Vein endothelial cell (primary cell): ENCODE data around the gene PRCD.

- CAGE, long polyA plus RNA = no peak
Measured at GRCh38 chr17:76539818-76540247, at the start of gene PRCD. TSS of gene PRCD (plus strand) at chr17:76540044.

DNA sequence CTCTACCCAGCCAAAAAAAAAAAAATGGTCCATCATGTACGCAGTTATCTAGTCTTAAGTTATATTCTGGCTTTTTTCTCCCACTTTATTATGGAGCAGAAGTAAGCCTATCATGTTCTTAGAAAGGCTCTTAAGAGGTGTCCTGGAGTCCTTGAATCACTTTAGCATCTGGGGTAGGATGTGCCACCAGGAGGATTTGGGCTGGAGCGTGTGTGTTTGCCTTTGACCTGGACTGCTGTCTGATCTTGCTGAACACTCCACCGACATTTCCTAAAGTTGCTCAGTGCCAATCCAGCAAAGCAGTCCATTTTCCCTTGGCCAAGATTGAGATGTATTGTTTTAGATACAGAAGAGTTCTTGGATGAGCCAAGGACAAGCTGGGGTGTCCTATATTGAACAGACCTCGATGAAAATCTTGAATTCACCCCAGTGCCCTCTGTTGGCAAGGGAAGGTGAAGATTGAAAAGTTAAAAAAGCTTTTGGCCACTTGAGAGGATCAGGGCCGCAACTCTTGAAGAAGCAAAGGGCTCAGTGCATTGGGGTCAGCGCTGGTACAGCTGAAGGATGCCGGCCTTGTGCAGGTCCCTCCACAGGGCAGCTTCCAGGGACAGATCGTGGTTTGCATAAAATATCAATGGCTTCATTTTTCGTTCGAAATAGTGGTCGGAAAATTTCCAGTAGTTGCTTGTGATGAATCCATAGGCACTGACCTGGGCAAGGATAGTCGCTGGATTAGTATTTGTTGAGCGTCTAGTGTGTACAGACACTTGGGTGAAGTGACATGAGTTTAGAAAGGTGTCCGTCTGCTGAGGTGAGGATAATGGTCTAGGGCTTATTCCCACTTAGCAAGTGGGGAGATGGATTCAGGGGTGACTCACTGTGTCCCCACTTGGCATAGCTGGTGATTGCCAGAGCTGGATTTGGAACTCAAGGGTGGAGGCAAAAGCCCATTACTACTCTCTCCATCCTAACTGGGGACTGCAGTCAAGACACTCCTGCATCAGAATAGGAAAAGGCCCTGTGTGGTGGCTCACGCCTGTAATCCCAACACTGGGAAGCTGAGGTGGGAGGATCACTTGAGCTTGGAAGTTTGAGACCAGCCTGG is 19.7 kb downstream of the ST6GALNAC2 start:
- CAGE, long polyA plus RNA = no peak

DNA sequence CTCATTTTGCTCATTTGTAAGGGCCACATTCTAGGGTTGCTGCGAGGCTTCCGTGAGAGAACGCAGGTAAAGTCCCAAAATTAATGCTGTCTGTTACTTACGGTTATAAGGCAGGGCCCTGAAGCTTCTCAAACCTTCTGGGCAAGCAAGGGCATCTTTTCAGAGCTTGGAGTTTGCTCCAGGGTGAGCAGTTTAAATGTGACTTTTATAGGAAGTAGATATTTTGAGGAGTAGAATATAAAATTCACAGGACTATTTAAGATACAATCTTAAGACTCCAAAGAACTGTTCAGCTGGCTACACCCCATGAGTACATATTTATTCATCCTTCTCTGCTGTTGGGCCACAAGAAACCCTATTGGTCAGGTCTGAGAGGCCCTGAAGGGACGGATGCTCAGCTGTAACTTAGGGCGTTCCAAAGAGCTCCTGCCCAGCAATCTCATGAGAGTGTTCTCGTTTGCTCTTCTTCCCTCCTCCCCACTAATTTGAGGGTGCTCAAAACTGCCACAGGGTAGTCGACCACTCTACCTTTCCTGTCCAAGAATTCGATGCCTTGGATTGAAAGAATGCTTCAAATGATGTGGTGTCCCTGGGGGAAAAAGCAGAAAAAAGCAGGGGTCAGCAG is 7.3 kb downstream of the ST6GALNAC2 start:
- CAGE, long polyA plus RNA = no peak

GRCh38 chr17:76581417-76581862 is 4.2 kb downstream of the ST6GALNAC2 start:
- CAGE, long polyA plus RNA = no peak

- CAGE, long polyA plus RNA = no peak
Measured at GRCh38 chr17:76599589-76600199, 14.0 kb upstream of the ST6GALNAC2 start.

DNA sequence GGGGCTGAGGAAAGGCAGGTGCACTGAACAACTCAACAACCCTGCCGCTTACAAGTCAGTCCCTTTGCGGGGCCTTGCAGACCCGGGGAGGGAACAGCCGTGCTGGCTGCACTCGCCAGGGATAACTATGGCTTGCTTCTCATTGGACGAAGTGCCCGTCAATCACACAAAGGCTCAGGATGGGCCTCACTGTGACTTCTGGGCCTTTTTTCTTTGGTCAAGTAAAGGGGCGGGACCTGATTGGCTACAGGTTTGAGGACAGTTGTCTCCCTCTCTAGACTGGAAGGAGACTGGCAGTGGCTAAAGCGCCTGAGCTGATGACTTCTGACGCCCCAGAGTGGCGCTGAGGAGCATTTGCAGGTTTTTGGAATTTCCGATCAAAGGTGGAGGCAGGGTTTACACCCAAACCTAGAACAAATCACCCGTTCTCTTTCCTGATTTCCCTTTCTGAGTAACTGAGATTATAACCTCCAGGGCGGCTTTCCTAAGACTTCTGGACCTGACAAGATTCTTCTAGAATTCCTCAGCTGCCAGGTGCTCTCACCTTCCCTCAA is 27.5 kb upstream of the ST6GALNAC2 start:
- CAGE, long polyA plus RNA = no peak

GRCh38 chr17:76640058-76640850 is 3.3 kb downstream of the ST6GALNAC1 start:
- CAGE, long polyA plus RNA = no peak

DNA sequence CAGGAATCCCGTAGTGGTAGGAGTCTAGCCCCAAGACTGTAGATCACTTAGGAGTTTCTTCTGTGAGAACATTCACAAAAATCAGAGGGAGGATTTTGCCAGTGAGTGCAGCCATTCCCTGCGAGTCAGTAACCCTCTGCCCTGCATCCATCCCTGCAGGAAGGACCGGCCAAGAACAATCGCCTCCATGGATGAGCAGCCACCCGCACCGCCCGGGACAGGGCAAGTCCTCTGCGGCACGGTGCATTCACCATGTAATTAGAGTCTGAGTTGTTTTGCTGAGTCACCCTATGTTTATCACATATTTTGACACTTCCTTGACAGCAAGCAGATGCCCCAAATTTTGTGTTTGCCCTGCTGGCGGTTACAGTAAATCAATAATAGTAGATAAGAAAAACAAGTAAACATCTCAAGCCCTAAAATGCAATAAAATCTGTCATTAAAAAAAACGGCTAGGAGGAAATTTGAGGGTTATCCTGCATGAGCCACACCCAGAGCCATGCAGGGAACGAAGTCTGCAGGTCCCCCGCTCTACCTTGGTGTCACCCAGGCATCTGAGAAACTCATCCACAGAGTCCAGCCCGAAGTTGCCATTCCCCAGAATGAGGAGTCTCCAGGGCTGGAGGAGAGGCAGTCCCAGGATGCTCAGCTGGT is 16.3 kb upstream of the ST6GALNAC1 start:
- CAGE, long polyA plus RNA = no peak

DNA sequence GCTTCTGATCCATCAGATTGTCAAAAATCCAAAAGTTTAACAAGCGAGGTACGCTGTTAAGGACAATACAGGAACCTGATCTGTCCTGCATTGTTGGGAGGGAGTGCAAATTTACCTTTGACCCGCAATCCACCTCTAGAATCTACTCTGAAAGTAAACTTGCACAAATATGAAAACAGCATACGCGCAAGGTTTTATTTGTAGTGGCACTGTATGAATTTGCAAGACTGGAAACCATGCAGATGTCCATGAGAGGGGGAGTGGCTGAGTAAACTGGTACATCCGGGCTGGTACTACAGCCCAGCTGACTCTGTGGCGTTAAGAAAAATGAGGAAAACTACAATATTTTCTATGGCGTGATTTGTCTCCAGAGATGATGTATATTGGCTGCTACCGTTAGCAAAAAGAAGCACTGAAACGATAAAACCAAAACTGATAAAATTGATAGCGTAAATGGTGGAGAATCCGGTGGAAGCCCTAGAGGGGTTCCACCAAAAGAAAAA is 28.9 kb upstream of the ST6GALNAC1 start:
- CAGE, long polyA plus RNA = no peak

DNA sequence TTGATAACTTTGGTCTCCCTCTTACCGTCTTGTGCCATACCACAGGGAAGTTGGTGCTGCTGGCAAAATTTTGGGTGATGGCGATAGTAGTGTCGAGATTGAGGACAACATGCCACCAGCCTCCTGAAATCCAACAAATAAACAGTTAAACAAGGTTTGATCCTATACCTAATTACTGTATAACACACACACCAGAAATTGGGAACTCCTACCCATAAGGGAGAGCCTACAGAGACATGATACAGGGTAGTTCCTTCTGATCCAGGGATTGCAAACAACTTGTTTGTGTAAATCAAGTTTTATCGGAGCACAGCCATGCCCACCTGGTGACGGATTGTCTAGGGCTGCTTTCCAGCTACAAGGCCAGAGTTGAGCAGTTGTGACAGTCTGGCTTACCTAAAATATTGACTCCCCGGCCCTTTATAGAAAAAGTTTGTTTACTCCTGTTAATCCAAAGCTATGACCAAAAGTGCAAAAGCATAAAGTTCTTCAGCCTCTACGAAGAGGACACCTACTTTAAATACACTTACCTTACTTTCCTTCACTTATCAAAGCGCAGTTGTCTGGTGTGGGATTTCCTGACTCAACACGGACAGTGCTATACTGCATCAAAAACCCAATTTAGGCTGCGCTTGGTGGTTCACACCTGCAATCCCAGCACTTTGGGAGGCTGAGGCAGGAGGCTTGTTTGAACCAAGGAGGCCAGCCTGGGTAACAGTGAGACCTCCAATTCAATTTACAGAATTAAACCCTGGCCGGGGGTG is 4.4 kb downstream of the JMJD6 start:
- CAGE, long polyA plus RNA = no peak

GRCh38 chr17:76726994-76727140 is 228 bp downstream of the METTL23 start:
- CAGE, long polyA plus RNA = no peak

GRCh38 chr17:76734337-76735407 is 2.5 kb downstream of the SRSF2 start:
- CAGE, long polyA plus RNA = no peak

GRCh38 chr17:77070247-77070687 is 70.5 kb upstream of the SEC14L1 start:
- CAGE, long polyA plus RNA = no peak

GRCh38 chr17:77164500-77165037 is 23.8 kb downstream of the SEC14L1 start:
- CAGE, long polyA plus RNA = no peak

- CAGE, long polyA plus RNA = no peak
Measured at GRCh38 chr17:77274106-77274650, 7.1 kb upstream of the SEPTIN9 start.

DNA sequence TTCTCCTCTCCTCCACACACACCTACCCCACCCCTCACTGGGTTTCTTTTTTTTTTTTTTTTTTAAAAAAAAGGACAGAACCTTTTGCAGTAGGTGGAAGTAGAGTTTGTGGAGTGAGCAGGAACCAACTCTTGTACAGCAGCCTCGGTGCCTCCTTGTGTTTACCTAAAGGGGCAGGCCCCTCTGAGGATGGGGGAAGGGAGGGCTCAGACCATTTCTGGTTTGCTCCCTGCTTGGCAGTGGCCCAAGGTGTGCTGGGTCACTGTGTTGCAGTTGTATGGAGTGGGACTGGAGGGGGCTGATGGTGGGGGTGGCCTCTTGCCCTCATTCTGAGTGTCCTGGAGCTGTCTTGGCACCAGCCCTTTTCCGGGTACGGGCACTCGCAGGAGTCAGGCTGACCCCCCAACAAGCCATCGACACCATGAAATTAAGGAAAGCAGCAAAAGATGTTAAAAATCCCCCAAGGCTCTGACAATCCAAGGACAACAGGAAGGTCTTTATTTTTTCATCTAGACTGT is 1.9 kb downstream of the SEPTIN9 start:
- CAGE, long polyA plus RNA = no peak

DNA sequence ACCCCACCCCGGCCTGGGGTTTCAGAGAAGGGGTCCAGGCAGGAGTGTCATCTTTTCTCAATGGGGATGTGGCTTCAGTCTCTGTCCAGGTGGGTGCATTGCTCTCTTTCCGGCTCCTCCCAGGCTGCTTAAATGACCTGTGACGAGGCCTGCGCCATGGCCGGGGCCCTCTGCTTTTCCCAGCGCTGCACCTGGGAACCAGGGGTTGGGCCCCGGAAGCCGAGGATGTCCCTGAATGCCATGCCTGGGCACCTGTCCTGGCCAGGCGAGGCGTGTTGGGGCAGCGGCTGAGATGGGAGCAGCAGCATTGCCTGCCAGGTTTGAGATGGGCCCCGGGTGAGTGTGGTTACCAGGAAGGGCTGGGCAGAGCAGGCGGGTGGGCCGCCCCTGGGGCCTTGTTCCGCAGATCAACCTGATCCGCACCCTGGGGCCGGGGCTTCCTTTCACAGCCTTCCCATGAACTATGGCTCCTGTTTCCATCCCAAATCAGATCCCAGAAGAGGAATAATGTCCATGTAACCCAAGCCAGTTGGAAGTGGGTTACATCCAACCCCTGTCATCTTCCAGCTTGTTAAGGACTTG is 6.9 kb downstream of the SEPTIN9 start:
- CAGE, long polyA plus RNA = no peak

- CAGE, long polyA plus RNA = no peak
Measured at GRCh38 chr17:77370786-77371226, 89.5 kb downstream of the SEPTIN9 start.

GRCh38 chr17:77385721-77386820 is 104.8 kb downstream of the SEPTIN9 start:
- CAGE, long polyA plus RNA = no peak

- CAGE, long polyA plus RNA = no peak
Measured at GRCh38 chr17:77489670-77490471, 208.6 kb downstream of the SEPTIN9 start.